Osteocyte (in vitro differentiated cells): Measurements from ENCODE around the genes CLEC20A and CEP350.

DNA sequence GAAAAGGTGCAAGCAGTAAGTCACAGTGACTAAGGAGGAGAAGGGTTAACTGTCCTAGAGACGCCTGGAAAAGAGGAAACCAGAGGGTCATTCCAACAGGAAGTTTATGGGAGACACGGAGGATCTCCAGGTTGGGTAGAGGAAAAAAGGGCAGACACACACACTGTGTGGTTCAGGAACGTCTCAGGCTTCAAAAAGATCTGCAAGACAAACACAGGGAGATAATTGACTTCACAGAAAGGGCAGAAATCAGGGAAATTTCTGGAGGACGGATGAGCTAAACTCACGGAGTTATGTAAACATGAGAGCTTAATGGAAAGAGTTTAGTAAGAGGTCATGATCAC lies 96.4 kb upstream of the TNR start:
- PRO-cap: no peak

- PRO-cap: no peak
Observed at GRCh38 chr1:175969464-175969999, 226.1 kb upstream of the TNR start.

DNA sequence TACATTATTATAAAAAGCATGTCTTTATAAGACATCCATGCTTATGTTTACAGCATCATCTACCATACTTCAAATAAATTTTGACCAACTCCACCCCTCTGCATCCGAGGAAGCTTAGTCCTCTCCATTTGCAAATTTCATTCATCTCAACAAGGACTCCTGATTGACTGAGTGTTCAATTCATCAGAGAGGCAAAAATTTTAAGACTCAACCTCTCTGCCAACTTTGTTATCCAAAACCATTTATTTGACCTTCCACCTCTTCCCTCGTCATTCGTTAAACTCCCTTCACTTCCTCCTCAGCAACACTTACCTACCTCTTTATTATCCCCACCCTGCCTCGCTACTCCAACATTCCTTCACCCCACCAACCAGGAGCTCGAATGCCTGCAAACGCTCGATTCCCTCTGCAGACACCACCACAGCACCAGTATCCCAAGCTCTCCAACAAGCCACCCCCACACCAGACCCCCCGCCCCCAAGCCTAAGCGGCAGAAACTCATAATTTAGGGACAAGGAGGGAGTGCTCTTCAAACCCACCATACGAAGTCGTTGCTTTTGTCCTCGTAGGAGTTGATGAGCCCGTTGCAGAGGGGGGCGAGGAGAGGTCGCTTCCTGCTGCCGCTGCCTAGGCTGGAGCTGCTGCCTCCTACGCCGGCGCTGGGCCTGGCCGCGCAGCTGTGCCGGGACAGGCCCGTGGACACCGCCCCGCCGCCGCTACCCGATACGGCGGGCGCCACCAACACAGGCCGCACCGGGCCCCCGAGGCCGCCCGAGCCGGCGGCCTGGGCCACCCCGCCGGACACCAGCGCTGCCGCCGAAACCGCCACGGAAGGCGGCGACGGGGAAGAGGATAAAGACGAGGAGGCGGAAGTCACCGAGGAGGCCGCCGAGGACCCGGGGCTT lies 801 bp downstream of the COP1 start:
- PRO-cap: bidirectional peak, plus-strand start at position 493 of the sequence, minus-strand start at position 408 of the sequence

DNA sequence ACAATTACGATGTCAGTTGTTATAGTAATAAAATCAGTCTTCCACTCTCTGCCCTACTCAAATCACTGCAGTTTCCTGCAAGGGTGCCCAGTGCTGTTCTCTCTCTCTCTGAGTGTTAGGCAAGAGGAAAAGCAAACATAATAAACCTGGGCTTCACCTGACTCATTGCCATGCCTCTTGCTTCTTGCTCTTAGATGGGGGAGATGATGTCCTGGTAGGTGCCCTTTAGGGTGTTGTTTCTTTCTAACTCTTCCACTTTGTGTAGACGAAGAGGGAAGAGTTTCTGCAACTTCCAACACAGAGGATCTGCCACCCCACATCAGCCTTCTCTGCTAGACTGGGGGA lies 59.5 kb downstream of the PAPPA2 start:
- PRO-cap: no peak

- PRO-cap: no peak
Observed at GRCh38 chr1:176691645-176691964, 228.6 kb downstream of the PAPPA2 start.

DNA sequence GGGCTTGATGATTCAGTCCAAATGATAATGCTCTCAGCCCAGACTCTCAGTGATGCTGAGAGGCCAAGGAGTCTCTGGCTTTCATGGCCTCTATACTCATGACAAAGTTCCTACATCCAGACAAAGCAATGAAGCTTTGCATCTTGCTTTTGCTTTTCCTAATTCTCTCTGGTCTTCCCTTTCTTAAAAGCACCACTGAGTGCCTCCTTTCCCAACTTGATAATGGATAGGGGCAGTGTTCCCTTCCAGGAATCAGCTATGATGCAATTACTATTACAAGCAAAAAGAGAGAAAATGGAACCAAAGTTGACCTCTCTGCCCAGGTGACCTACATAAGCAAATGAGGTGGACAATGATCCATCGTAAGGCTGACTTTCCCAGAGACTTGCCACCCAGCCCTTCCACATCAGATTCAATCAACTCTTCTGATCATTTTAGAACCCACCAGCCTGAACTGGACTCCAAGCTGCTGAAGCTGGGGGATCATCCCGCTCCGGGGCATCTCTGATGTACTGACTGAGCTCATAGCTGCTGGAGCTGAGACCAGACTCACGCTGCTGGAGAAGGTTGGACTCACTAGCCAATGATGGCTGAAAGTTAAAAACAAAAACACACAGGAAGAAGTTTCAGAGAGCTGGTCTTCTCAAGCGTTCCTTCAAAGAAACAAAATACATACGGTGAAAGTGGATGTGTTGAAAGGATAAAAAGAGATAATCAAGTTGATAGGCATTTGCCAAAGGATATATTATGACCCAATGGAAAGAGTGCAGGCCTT lies 8.5 kb downstream of the SEC16B start:
- PRO-cap: no peak

GRCh38 chr1:178409391-178410587 lies 87.0 kb downstream of the CLEC20A start:
- PRO-cap: no peak

DNA sequence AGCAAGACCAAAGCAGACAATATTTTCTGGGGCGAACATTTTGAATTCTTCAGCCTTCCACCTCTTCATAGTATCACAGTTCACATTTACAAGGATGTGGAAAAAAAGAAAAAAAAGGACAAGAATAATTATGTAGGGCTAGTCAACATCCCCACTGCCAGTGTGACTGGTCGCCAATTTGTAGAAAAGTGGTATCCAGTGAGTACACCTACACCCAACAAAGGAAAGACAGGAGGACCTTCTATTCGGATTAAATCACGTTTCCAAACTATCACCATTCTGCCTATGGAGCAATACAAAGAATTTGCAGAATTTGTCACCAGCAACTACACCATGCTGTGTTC lies 54.0 kb downstream of the CLEC20A start:
- PRO-cap: no peak

- PRO-cap: no peak
Observed at GRCh38 chr1:178465778-178466229, 31.0 kb downstream of the CLEC20A start.

- PRO-cap: no peak
Observed at GRCh38 chr1:178496730-178497197, at the start of gene CLEC20A. TSS of gene CLEC20A (minus strand) at chr1:178496964.

GRCh38 chr1:178605765-178606024 lies 92.8 kb downstream of the TEX35 start:
- PRO-cap: no peak

DNA sequence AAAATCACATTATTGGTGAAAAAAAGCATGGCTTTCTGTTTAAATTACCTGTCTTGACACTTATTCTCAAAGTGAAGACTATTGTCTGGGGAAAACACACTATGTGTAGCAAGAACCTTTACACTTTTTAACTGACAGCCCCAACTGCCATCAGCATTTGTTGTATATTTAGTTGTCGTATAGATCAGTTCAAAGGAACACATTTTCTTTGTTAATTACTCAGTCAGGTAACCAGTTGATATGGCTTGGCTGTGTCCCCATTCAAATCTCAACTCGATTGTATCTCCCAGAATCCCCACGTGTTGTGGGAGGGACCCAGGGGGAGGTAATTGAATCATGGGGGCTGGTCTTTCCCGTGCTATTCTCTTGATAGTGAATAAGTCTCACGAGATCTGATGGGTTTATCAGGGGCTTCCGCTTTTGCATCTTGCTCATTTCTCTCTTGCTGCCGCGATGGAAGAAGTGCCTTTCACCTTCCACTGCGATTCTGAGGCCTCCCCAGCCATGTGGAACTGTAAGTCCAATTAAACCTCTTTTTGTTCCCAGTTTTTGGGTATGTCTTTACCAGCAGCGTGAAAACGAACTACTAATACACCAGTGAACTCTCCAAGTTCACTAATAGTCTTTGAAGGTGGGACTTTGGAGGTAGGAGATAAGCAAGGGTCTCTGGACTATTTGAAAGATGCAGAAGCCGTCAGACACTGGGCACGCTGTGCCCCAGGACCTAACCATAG lies 58.2 kb upstream of the RALGPS2 start:
- PRO-cap: no peak

GRCh38 chr1:178917916-178918380 lies 47.1 kb upstream of the ANGPTL1 start:
- PRO-cap: no peak

DNA sequence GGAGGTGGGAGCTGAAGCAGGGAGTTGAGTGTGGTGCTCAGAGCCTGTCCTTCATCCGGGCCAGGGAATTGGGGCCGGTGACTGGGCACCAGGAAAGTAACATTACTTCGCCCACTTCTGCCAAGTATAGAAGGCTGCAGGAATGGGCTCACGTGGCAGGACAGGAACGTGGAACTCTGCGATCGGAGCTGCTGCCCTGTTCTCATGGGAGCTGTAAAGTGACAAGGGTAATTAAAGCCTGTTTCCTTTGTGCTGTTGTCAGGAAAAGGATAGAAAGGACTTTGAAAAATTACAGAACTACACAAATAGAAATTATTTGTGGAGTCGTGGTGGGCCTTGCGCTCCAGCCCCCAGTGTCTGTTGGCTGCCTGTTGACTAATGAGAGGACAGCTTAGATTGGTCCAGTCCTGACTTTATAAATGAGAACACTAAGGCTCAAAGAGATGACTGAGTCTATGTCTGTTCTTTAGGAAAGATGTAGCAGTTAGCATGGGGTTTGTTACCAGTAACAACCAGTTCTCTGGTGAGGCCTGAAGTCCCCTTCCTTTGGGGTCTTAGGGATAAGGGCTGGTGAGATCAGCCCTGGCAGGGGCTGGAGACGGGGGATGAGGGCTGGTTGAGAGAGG lies 8.9 kb downstream of the TOR3A start:
- PRO-cap: no peak

DNA sequence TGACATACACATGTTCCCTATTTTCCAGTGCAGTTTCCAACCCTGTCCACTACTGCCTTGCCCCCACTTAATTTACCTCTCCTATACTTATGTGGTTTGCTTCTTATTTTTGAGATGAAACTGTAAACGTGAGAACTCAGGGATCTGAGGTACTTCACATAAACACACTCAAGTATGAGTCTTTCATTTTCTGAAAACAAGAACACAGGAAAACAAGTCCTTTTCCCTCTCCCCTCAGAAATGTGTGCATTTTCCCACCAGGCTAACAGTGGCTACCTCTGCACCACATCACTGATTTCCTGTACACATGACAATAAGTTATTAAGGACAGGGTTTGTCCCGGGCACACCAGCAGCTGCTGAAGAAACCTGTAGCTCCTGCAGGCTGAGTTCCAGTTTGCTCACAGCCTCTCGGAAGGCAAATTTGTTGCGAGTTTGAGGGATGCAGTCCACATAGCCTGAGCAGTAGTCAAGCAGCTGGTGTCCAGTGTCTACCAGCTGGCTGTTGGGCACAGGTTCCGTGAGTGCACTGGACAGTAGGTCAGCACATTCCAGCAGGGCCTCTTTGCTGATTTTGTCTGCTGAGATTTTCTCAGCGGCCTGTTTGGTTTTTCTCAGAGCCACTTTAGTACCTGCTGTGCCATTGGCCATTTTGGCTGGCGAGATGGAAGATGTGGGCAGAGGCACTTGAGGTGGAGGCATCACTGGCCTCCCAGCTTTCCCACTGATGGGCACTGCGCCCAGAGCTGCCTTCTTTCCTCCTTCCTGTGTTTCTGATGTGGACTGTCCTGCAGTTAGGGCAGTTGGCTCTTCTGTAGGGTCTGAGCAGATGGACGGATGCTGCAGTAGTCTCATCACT lies 25.8 kb downstream of the TOR3A start:
- PRO-cap: no peak

- PRO-cap: no peak
Observed at GRCh38 chr1:179226770-179227977, 2.3 kb downstream of the ABL2 start.

DNA sequence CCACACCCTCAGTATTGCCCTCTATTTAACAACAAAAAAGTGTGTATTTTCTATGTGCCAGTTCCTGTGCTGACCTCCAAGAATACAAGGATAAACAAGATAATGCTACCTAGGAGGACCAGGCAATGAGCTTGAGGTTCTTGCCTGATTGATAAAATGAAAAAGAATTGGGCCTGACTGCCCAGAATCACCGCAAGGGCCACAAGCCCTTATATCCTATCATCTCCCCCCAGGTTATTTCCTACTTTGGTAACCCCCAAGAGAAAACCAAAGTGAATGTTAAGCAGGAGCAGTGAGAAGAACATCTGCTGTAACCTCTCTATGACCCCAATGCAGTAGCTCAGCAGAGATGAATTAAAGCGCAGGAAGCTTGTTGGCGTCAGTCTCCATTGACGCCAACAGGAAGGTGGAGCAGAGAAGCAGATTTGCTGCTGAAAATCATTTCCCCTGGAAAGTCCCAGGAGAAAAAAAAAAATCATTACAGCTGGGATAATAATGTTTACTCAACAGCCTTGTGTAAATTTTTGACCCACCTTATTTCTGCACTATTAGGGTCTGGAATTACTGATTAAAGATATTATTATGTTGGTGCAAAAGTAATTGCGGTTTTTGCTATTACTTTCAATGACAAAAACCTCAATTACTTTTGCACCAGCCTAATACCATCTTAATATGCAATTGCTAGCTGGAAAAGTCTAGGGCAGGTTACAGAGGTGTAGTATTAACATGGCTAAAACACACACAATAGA lies 33.2 kb upstream of the FAM163A start:
- PRO-cap: no peak

DNA sequence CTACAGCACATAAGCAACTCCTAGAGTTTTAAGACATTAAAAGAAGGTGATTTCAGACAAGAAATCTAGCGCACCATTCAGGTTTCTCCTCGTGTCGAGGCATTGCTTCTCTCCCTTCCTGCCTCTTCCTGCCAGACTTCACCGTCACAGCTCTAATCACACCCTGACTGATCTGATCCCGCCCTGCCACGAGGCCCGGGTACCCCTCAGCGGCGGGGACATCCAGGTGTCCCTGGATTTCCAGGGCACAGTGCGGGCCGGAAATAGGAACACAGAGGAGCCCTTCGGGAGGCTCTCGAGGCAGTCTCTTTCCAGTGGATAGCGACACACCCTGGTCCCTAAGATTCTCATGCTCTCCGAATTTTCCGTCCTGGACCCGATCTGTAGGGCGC lies 461 bp upstream of the FAM163A start:
- PRO-cap: no peak

- PRO-cap: no peak
Observed at GRCh38 chr1:179844348-179845309, 33.0 kb downstream of the TOR1AIP2 start.

GRCh38 chr1:179954233-179954978 lies at the start of gene CEP350:
TSS of gene CEP350 (plus strand) at chr1:179954810.
- PRO-cap: bidirectional peak, plus-strand start at chr1:179954810, minus-strand start at chr1:179954558